Camera-type eye (tissue), 1 donor: ENCODE measurements around a stretch of chr11.

DNA sequence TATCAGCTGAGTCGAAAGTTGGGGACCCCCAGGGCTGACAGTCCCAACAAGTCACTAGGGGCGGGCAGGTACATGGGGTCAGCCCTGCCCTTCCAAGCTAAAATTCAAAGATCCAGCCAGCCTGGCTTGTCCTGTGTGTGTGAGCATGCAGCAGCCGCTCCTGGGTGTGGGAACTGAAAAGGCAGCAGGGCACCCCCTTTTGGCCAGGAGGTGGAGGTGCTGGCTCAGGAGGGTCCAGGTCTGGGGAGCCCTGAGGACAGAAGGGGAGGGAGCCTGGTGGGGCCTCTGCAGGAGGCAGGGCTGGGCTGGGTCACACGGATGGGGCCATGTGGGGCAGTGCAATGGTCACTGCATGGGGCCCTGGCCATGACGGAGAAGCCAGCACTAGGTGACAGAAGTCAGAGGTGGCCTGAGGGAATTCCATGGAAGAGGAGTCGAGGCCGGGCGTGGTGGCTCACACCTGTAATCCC lies 6.9 kb downstream of the KCNK7 start:
- RAMPAGE, long total RNA: no peak

GRCh38 chr11:65594838-65595474 lies 644 bp downstream of the KCNK7 start:
- RAMPAGE, long total RNA: no peak

GRCh38 chr11:65620474-65621116 lies 5.0 kb downstream of the PCNX3 start:
- RAMPAGE, long total RNA: no peak

DNA sequence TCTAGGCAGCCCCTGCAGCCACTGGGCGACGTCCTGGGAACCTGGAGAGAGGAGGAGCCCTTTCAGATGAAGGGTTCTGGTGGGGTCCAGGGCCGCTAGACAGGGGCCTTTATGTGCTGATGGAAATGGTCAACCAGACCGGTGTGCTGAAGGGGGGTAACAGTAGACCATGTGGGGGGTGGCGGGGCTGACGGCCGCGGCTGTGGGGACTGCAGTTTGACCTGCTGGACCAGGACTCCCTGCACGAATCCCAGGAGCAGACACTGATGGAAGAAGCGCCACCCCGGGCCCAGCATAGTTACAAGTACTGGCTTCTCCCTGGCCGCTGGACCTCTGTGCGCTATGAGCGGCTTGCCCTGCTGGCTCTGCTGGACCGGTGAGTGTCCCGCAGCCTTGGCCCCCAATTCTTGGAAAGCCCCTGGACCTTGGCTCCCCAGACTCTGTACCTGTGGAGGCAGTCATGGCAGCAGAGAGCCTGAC lies 6.5 kb downstream of the PCNX3 start:
- RAMPAGE, long total RNA: no peak

GRCh38 chr11:65698317-65698607 lies 13.8 kb upstream of the KAT5 start:
- RAMPAGE, long total RNA: no peak

GRCh38 chr11:65716003-65717482 lies 4.1 kb downstream of the RNASEH2C start:
- RAMPAGE, long total RNA: no peak

DNA sequence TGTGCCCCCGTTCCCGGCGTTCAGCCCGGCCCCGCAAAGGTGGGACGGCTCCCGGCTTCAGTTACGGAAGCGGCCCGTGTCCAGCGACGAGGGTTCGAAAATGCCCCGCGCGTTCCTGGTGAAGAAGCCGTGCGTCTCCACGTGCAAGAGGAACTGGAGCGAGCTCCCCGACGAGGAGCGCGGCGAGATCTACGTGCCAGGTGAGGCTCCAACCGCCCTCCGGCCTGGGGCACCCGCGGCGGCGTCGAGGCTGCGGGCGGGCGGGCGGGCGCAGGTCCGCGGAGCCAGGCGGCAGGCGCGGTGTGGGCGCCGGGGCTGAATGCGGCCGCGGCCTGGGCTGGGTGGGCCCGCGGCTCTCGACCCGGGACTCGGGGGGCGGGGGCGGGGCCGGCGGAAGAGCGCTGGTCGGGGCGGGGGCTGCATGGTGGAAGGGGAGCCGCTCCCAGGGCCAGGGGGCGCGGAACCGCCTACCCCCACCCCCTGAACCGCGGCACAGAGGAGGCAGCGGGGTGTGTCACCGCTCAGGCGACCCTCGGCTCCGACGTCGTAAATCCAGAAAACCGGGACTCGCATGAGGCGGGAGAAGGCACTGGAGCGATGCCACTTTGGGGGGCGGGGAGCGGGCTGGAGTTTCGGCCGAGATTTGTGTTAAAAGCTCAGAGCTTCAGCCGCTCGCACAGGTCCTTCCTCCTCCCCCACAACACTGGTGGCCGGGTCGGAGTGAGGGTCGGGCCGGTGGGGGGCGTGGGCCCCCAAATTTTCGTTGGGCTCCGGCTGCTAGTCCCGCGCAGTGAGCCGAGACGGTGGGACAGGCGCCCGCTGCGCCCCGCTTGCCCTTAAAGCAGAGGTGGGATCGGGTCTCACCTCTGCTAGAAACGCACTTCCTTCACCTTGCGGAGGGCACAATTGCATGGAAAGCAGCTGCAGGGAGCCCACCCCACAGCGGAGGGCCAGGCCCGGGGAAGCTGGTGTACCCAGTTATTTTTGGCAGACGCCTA lies 710 bp downstream of the OVOL1 start:
- RAMPAGE, long total RNA: no peak

DNA sequence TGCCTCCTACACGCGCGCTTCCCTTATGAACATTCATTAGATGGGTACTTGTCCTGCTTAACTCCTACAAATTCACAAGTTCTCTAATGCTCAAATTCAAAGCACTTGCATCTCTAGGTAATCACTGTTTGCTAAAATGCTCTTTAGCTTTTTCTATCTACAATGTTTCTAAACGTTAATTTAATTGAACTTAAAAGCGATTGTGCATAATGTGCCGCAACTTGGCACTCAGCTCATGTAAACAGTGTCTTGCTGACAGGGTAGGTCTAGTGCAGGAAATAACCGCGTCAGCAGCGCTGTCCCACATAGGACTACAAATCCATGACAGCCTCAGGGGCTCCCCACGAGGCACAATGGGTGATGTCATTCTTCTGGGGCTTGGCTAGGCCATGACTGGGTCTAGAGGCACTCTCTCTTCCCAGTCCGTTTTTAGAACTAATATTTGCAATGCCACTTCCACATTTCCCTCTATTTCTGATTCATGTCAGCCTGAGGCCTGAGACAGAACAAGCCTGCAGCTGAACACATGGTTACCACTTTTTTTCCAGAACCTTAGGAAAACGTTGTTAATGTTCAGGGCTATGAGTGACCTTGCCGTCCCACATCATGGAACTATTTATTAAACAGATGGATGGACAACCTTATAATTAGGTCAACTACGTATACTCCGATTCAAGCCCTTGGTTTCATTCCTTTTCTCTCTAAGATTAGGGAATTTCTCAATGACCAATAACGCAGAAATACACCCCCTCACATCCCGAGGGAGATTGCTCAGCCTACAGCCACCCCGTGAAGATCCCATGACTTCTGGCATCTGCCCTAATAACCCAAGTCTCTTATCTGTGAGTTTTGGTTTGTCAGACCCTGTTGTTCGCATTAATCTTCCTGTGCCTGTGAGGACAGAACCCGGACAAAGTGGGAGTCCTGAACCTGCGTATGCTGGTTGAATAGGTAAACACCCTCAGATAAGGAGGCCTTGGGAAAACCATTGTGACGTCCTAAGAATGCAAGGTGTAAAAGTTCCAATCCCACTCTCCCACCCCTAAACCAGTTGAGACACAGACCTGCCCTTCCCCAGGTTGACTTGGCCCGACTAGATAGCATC lies 19.4 kb upstream of the SNX32 start:
- RAMPAGE, long total RNA: no peak

DNA sequence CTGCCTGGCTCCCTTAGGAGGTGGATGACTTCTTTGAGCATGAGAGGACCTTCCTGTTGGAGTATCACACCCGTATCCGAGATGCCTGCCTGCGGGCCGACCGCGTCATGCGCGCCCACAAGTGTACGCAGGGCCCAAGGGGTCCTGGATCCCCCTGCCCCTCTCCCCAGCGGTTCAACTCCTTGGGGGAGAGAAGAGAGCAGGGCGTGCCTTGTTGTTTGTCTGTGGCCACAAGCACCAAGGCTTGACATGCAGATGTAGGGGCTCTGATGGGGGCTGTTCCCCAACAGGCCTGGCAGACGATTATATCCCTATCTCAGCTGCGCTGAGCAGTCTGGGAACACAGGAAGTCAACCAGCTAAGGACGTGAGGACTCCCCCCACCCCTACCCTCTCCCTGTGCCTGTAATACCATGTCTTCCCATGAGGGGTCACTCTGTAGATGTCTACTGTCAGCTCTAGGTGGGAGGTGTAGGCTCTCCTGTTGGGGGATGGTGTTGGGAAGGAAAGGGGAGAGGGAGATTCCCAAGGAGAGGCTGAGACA lies 6.9 kb downstream of the CFL1 start:
- RAMPAGE, long total RNA: no peak

DNA sequence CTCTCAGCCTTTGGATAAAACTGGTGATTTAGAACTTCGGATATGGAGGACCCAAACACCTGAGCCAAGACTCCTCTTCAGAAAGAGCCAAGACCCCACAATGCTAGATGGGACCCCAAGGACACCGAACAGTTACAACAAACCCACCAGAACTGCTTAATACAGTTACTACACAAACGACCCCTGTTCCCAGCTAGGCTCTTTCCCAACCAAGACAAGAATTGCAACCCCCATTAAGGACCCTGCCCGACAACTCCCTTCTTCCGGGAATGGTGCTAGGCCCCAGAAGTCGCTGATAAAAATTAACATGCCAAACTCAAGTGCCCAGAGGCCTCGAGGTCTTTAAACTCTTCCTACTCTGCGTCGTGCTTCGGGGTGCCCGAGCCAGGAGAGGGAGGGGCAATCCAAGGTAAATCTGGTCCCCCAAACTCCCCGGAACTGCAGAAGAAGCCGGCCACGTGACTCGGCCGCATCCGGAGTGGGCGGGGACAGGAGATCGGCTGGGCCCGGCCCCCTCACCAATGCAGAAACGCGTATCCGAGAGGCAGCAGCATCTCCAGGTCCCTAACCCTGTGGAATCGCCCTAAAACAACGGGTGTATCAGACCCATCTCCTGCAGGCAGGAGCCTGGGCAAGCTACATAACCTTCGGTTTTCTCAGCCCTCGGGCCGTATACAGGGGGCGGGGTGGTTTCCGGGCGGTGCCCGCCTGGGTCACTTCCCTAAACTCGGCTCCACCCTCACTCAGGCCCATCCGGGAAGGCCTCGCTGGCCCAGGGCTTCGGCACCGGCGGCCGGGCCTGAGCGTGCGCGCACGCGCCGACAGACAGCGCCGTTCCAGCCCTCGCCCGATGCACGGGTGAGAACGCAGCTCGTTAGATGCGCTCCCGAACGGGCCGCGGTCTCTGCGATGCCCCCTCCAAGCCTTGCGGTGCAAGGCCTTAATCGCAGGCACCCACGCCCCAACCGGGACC lies 1.1 kb downstream of the CFL1 start:
- RAMPAGE, long total RNA: no peak

DNA sequence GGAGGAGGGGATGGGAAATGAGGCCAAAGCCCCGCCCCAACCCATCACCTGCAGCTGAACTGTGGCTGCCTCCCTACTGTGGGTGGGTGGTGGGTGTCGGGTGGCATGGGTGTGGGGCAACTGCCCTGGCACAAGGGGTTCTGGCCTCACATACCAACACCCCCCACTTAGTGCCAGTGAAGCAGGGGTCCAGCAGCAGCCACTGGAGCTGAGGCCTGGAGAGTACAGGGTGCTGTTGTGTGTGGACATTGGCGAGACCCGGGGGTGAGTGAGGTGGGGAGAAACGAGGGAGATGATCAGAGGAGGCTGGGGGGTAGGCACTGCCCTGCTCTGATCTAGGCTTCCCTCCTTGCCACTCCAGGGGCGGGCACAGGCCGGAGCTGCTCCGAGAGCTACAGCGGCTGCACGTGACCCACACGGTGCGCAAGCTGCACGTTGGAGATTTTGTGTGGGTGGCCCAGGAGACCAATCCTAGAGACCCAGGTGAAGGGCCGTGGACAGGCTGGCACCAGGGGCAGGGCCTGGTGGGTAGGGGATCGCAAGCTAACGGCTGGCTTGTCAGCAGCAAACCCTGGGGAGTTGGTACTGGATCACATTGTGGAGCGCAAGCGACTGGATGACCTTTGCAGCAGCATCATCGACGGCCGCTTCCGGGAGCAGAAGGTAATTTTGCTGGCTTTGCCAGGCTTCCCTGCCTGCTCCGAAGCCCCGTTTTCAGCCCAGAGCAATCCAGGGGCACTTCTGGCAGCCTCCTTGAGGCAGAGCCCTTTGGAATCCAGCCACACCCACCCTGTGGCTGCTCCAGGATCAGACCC lies 3.2 kb downstream of the MUS81 start:
- RAMPAGE, long total RNA: no peak

GRCh38 chr11:65915259-65916365 lies 3.2 kb downstream of the C11orf68 start:
- RAMPAGE, long total RNA: no peak

- RAMPAGE, long total RNA: no peak
Measured at GRCh38 chr11:65928008-65928533, 8.8 kb downstream of the DRAP1 start.

DNA sequence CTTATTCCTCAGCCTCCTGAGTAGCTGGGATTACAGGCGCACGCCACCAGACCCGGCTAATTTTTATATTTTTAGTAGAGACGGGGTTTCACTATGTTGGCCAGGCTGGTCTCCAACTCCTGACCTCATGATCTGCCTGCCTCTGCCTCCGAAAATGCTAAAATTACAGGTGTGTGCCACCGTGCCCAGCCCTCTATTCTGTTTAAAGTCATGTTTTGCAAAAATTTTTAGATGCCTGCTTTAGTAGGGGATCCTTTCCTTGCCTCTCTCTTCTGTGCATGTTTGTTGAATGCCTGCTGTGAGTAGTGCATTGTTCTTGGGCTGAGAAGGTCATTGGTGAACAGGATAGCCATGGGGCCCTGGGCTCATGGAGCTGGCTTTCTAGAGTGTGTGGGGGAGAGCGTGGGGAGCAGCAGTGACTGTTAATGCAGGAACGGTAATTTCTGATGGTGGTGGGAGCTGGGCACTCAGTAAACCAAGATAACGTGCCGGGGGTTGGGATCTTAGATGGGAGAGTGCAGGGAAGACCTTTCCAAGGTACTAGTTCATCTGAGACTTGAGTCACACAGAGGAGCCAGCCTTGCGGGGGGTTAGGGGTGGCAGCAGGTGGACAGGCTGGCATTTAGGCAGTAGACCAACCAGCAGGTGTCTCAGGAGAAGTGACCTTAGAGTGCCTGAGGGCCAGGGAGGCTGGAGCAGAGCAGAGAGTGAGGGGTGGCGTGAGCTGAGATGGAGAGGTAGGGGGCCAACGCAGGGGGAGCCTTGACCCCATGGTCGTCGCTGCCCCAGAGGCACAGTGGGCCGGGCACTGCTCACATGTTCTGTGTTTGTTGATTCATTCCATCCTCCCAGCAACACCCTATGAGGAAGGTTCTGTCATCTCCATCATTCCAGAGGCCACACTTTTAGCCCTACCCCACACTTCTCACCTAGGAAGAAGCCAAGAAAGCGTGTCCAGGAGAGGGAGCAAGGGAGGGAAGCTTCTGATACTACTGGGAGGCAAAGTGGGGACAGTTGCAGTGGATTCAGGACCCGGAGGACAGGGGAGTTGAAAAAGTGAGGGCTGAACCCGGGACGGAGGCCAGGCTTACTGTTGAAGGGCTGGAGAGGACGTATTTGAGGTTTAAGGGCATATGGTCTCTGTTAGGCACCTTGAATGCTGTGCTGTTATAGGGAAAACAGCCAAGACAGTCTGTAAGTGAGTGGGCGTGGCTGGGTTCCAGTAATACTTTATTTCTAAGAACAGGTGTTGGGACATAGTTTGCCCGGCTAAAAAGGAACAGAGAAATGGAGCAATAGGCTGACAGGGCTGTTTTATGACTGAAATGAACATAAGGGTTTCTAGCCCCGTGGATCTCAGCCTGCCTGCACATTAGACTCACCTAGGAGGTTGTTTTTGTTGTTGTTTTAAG lies 7.0 kb downstream of the SART1 start:
- RAMPAGE, long total RNA: no peak

- RAMPAGE, long total RNA: no peak
Measured at GRCh38 chr11:65997273-65998185, 4.4 kb downstream of the EIF1AD start.

- RAMPAGE, long total RNA: no peak
Measured at GRCh38 chr11:66011366-66011641, 504 bp upstream of the CST6 start.

DNA sequence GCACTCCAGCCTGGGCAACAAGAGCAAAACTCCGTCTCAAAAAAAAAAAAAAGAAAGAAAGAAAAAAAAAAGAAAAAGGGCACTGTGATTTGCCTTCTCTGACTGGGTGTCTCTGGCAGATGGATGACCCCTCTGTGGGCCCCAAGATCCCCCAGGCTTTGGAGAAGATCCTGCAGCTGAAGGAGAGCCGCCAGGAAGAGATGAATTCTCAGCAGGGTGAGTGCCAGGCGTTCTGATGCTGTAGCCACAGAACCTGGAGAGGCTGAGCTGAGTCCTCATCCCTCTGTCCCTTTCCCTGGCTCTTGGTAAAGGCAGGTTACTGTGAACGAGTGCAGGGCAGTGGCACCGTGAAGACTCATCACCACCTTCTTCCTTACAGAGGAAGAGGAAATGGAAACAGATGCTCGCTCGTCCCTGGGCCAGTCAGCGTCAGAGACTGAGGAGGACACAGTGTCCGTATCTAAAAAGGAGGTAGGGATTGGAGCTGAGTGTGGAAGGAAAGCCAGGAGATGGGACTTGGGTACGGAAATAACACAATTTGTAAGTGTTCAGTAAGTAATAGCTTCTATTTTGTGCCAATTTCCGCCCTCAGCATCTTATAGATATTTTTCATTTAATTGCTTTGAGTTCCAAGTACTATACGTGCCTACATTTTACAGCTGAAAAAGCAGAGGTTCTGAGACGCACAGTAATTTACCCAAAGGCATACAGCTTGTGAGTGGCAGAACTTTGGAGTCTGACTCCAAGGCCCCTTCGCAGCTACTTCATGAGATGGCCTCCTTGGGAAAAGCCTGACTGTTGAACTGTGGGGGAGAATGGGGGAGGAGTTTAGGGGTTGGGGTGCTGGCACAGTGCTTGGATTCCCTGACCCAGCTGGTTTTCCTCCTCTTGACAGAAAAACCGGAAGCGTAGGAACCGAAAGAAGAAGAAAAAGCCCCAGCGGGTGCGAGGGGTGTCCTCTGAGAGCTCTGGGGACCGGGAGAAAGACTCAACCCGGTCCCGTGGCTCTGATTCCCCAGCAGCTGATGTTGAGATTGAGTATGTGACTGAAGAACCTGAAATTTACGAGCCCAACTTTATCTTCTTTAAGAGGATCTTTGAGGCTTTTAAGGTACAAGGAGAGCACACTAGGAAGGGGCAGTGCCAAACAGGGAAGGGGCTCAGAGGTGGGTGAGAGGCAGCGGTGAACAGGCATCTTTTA lies 6.2 kb downstream of the SF3B2 start:
- RAMPAGE, long total RNA: no peak

DNA sequence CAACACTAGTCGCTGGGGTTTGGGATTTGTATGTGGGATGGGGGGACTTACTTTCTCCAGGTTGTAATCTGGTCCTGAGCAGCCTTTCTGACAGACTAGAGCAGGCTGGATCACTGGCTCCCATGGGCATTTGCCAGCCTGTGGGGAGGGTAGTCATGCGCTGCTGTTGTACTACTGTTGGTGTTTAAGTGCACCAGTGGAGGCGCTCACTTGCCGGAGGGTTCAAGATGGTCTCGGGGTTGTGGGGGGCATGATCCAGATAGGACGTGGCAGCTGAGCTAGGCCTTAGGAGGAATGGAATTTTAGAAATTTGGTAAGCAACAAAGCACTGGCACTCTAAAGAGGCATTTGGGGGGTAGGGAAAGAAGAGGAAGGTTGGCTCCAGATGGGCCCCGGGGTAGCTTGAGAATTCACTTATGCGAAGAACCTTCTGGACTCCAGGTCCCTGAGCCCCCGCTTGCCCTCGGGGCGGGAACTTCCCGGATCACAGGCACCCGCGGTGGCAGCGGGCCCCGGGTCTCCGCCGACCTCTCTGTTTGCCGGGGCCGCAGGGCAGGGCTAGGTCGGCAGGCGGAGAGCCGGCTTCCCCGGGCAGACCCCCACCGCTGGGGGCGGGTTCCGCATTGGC lies 628 bp upstream of the PACS1 start:
- RAMPAGE, long total RNA: no peak

GRCh38 chr11:66070649-66071287 lies 696 bp downstream of the PACS1 start:
- RAMPAGE, long total RNA: no peak

- RAMPAGE, long total RNA: no peak
Measured at GRCh38 chr11:66080429-66080936, 10.4 kb downstream of the PACS1 start.